WTC11 (cell line): ENCODE measurements around the gene TTC22.

DNA sequence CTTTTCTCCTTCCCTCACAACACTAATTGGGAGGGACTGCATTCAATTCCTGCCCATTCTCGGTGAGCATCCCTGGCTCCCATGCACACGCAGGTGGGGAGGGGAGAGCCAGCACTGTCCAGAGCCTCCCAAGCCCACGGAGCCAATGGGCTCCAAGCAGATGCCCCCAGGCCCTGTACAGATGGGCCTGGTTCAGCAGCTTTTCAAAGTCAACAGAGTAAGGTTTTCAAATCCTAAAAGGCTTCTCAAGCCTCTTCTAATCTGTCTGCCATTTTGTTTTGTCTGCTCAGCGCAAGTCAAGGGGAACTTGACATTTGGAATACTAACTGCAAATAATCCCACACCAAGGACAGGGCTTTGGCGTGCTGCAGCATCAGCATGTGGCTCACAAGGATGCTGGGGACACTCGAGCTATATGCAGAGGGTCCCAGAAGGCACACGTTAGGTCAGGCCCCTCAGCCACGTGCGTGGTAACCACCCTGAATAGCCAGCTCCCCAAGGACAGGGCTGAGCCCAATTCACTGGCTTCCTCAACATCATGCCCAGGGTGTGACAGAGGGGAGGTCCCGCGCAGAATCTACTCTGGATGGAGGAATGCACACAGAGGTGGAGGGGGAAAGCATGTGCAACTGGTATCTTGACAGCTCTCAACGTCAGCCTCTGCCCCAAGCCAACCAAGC lies 136.6 kb downstream of the MRPL37 start:
- PRO-cap, result no peak

GRCh38 chr1:54342056-54343319 lies 142.5 kb downstream of the MRPL37 start:
- PRO-cap, result no peak

DNA sequence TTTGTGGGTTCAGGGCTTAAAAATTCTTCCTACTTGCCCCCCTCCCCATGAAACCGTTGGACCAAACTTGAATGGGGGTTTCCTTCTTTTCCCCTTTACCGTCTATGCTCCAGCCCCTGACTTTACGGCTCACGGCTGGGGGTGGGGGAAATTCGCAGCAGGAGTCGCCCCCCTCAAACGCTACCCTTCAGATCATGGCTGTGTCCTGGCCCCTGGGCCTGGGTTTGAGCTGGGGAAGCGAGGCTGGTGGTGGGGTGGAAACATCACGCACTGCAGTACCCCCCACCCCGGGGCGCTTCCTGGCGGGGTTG lies 59.3 kb upstream of the ACOT11 start:
- PRO-cap, result bidirectional peak, plus-strand start at position 190 of the sequence, minus-strand start at position 226 of the sequence

DNA sequence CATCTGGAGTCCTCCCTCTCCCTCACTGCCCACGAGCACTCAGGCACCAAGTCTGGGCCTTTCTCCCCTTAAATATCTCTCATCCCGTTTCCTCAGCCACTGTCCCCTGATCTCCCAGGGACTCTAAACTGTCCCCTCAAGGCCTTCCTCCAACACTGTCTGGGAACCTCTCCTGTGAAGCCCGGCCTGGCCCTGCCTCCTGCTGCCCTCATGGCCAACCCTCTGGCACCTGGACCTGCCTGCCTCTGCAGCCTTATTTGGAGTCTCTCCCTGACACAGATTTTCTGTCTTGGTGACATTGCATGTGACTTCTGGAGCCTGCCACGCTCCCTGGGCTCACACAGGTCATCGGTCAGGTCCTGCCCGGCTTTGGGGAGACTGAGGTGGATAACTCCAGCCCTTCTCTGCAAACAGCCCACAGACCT lies 57.2 kb upstream of the ACOT11 start:
- PRO-cap, result no peak

DNA sequence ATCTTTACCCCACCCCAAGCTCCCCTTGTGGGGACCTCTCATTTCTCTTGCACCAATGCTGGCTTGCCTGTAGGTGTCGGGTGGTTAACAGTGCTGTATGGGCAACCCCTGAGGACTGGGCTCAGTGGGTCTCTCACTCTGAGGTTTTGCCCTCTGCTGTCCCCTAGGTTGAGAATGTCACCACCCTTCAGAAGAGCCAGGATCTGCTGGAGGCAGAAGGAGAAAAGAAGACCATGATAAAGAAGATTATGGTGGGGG lies 27.0 kb downstream of the MROH7 start:
- PRO-cap, result no peak

- PRO-cap, result unidirectional peak, minus-strand start at chr1:54801184
These were observed at the start of gene TTC22 for GRCh38 chr1:54800580-54801486. Gene TTC22 (minus strand): TSS chr1:54801323.

DNA sequence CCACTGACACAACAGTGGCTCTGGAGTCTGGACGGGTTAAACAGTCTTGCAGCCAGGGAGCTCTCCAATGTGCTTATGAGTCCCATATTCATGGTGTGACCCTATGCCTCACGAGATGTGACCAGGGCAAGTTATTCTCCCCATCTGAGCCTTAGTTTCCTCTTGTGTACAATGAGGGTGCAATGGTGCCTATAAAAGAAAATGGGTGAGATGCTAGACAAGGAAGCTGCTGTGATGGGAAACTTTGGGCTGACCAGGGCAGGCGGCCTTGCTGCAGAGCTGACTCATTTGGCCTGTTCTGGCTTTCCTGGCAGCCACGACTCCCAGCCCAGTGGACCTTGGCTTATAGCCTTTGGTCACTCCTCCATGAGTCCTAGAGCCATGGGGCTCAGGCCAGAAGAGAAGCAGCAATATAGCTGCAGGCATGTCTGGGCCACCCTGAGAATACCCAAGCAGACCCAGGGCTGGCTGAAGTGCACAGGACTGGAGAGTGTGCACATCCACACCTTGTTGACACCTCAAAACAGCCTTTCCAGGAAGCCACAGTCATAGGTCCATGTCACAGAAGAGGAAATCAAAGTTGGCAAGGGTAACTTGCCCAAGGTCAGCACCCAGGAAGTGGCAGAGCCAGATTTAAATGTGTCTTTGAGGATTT lies 1.8 kb upstream of the LEXM start:
- PRO-cap, result no peak

GRCh38 chr1:54835831-54836367 lies 30.0 kb downstream of the LEXM start:
- PRO-cap, result no peak

DNA sequence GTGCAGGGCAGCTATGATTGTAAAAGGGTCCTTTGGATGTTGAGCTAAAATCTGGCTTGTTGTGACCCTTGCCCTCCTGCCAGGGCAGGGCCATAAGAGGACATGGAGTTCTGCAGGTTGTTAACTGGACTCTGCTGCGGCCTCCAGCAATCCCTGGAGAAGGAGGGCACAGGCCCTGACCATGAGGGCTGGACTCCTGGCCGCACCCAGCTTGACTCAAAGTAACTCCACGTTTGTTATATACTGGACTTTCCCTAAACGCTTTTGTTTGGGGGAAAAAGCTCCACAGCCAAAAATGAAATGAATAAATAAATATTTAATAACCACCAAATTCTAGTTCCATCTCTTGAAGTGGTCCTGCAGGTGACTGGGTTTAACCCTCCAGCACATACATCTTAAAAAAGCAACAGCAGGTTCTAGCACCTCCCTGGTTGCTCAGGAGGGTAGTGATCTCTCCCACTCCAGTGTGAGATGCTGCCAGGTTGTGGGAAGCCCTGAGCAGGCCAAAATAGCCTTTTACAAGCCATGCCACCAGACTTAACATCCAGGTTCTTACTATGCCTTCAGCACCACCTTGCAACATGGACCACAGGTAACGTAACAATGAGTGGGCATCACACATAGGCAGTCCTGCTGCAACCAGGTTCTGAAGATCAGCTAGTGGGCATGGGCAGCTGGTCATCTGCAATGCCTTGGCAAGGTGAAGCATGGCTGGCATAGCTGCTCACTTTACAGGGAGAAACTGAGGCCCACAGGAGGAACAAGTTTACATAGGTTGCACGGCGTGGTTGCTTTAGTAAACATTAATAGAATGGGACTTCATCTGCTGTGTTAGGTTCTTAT lies 40.2 kb downstream of the LEXM start:
- PRO-cap, result no peak

- PRO-cap, result no peak
These were observed 27.8 kb downstream of the DHCR24 start for GRCh38 chr1:54859142-54859562.

DNA sequence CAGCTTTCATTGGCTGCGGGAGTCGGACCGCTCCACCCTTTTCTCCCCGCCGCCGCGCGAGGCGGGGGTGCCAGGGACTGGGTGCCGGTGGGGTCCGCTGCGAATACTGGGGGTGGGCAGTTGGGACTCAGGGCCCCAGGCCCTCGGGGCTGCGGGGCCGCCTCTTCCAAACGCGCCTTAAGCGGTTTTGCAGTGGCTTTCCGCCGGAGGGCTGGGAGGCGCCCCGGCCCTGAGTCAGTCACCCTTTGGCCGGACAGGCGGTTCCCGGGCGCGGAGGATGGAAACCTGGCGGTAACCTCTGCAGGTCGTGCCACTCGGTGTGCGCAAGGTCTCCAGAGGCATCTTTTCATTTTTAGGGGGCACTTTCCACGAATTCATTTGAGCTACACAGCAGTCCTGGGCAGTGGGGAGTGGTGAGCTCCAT lies 349 bp upstream of the DHCR24 start:
- PRO-cap, result bidirectional peak, plus-strand start at position 119 of the sequence, minus-strand start outside the sequence

GRCh38 chr1:54899852-54900234 lies 12.8 kb upstream of the DHCR24 start:
- PRO-cap, result no peak

DNA sequence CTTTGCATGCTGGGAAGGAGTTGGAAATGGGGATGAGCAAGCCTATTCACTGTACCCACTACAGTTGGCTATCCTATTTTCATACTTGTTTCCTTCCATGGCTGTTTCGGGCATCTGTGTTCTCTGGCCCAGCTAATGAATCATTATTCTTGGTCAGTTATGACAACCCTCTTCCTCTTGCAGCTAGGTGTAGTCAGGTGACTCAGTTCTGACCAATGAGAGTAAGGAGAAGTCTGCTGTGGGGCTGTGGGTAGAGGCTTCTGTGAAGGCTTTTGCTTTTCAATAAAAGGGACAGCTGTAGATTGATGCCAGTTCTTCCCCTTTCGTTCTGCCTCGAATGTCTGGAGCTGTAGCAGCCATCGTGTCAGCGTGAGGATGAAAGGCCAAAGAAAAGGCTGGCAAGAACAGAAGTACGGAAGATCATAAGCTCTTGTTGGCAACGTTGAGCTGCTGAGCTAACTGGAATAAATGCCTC lies 14.4 kb upstream of the TMEM61 start:
- PRO-cap, result no peak

- PRO-cap, result no peak
These were observed 54.4 kb downstream of the PCSK9 start for GRCh38 chr1:55093533-55094281.

DNA sequence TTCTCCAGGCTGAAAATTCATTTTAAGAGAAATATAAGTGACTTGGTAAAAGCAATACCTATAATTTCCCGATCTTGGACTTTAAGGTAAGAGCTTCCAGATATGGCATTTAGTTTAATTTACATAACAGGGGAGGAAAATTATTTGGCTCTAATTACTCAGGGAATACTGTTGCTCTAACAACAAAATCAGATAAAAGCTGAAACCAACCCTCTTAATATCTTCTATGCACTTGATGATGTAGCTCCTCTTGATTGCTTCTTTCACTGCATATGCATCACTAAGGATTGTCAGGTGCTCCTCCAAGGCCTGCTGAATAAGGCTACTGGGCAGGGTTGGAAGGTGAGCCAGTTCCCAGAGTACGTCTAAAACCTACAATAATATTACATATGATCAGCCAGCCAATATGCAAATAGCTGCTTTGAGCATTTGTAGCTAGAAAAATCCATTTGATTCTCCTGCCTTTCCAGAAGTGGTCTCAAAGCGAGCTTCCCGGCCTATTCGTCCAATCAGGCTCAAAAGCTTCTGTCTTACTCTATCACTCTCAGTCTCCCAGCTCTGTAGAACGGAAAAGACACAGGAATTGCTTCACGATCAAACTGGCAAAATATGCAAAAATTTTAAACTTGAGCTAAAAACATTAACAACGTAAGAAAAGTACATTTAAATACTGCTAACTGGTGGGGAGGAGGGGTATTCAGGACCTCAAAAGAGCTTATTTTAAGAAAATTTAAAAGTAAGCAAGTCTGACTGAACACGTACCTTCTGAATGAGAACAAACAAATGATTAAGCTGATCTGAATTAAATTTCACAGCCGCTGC lies 61.0 kb downstream of the USP24 start:
- PRO-cap, result no peak

- PRO-cap, result no peak
These were observed 160.2 kb upstream of the USP24 start for GRCh38 chr1:55375402-55375639.

- PRO-cap, result no peak
These were observed 248.6 kb upstream of the USP24 start for GRCh38 chr1:55463561-55464393.

- PRO-cap, result no peak
These were observed 439.6 kb upstream of the USP24 start for GRCh38 chr1:55654699-55655131.

GRCh38 chr1:56062485-56063032 lies 516.8 kb downstream of the PLPP3 start:
- PRO-cap, result no peak

- PRO-cap, result no peak
These were observed 498.2 kb downstream of the PLPP3 start for GRCh38 chr1:56080967-56081748.